Neural progenitor cell (in vitro differentiated cells): Measurements from ENCODE around the genes ARPIN and GDPGP1.

DNA sequence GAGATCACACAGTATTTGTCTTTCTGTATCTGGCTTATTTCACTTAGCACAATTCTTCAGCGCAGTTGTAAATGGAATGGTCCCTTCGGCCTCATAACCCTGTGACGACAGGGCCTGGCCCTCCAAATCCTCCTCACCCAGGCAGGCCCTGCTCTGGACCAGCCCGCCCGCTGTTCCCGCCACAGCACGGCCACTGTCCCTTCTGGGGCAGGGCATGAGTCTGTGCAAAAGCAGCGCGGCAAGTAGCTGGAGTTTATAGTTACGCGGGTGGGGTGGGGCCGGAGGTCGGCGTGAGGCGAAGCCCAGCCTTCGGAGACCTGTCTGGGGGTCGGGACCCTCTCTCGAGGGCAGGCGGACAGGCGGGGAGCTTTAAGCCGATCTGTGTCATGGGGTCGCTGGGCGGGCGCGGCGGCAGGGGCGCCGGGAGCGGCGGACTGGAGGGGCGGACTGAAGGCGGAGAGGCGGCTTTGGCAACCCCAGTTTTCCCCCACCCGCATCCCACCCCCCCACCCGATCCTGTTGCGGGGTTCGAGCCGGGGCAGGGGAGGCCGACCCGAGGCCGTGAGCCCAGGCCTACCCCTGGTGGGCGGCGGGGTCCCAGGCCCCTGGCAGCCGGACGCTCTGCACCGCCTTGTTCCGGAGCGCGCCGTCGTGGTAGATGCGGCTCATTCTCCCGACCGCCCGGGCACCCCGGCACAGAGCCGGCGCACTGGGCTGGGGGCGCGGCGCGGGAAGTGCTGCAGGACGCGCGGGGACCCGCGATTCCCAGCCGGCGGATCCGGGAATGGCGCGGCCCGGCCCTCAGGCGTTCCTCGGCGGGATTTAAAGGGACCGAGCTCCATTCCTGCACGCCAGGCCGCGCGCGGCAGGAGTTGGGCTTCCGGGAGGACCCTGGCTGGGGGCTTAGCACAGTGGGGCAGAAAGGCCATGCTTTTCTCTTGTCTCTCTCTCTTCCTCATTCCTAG lies at the start of gene ARPIN:
Gene ARPIN (minus strand): TSS at position 786 of the 965 bp plus-strand sequence.
- RAMPAGE, long total RNA = no peak

- RAMPAGE, long total RNA = no peak
Observed at GRCh38 chr15:90003082-90003624, 2.0 kb downstream of the ZNF710 start.

GRCh38 chr15:90075105-90076541 lies 26.6 kb downstream of the IDH2 start:
- RAMPAGE, long total RNA = no peak

DNA sequence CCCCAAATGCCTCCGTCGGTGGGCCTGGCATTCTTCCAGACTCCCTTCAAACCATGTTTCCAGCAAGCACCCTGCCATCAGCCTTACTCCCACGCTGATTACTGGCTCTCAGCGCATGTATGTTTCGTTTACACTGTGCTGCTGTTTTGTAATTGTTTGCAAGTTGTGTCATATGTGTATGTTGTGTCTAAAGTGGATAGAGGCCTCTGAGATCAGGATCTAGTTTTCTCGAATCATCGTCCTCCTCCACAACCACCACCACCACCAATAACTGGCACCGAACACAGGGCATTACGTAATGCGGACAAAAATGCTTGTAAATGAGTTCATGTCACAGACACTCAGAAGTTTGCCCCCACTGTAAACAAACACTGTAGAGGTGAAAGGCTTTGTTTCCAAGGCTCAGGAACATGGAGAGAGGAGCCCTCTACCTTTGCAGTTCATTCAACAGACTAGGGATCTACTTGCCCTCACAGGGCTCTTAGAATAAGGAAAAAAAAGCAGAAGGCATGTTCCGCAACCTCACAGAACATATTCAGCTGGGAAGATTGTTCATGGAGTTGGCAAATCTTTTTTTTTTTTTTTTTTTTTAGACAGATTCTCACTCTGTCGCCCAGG lies 46.1 kb upstream of the SEMA4B start:
- RAMPAGE, long total RNA = no peak

GRCh38 chr15:90184738-90185840 lies 16.0 kb upstream of the SEMA4B start:
- RAMPAGE, long total RNA = no peak

DNA sequence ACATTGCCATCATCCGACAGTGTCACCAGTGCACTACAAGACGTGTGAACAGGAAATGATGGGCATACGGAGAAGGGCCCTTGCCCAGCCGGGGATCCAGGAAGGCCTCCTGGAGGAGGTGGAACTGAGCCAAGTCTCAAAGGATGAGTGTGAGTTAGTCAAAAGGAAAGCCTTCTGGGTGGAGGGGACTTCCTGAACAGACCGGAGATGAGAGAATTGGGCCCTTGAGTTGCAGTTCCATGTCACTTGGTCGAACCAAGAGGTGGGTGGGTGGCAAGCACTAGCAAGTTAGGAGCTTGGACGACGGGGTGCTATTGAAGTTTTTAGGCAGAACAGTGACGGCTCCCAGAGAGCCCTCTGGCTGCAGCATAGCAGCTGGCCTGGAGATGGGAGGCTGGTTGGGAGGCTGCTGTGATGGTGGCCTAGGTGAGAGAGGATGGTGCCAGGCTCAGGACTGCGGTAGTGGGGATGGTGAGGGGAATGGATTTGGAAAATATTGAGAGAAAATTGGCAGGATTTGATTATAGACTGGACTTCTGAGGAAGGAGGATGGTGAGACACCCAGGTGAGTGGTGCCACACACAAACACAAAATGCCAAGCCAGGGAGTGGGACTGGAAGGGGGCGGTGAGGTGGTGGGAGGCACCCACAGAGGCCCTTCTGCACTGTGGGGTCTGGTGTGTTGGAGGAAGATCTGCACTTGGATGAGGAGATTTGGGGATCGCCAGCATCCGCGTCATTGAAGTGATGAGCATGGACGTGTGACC lies 8.7 kb downstream of the SEMA4B start:
- RAMPAGE, long total RNA = no peak

DNA sequence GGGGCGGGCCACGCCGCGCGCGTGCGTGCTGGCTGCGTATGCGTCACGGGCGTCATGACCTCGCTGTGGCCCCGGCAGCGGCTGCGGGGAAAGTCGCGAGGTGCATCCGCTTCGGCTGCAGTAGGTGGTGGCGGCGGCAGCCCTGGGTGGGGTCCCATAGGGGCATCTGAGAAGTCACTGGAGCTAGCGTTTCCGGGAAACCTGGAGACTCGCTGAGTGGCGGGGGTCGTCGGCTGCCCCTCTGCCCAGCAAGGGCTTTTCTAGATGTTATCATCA lies at the start of gene GDPGP1:
Gene GDPGP1 (plus strand): TSS at position 37 of the 276 bp plus-strand sequence.
- RAMPAGE, long total RNA = no peak

- RAMPAGE, long total RNA = no peak
Observed at GRCh38 chr15:90234449-90234966, 499 bp downstream of the GDPGP1 start.

GRCh38 chr15:90261686-90262209 lies 3.7 kb upstream of the NGRN start:
- RAMPAGE, long total RNA = no peak

GRCh38 chr15:90486764-90487234 lies 42.9 kb upstream of the CRTC3 start:
- RAMPAGE, long total RNA = no peak

GRCh38 chr15:90761951-90762649 lies 45.0 kb downstream of the BLM start:
- RAMPAGE, long total RNA = no peak

DNA sequence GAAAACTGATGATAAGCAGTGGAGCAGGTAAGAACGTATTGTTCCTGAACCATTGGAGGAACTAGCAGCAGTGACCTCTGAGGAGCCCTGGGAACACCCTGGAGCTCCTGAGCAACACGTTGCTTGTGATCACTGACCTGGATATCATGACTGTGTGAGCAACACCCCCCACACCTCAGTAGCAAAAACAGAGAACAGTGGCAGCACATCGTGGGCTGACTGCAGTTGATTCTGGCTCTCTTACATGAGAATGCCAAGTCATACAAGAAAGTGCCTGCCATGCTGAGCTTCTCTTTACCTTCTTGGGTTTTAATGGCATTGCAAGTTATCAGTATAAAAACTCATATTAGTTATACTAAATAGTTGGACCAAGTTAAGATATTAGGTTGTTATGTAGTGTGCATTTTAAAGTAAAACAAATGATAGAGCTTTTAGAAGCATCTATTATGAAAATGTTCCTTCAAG lies 73.0 kb downstream of the BLM start:
- RAMPAGE, long total RNA = no peak

DNA sequence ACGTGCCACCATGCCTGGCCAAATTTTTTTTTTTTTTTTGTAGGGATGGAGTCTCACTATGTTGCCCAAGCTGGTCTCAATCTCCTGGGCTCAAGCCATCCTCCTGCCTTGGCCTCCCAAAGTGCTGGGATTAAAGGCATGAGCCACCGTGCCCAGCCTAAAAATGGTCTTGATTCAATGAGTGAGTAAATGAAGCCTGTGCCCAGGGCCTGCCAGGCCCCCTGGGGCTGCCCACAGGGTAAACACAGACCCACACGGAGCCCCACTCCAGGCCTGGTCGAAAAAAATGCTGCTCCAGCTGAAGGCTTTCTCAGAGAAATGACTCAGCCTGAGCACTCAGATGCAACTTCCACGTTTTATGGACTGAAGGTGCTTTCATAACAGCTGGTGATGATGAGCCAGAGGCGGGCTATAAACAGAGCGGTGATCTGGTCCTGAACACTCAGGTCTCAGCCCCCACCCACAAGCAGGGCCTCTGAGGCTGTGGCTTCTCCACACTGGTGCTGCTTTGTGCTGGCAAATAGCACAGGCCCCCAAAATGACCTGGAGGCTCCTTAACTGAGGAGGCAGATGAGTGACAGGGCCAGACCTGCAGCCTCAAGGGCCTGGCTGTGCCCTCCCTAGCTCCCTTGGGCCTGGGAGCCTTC lies 23.3 kb upstream of the FURIN start:
- RAMPAGE, long total RNA = no peak

- RAMPAGE, long total RNA = no peak
Observed at GRCh38 chr15:90919692-90920388, 12.5 kb downstream of the HDDC3 start.

- RAMPAGE, long total RNA = no peak
Observed at GRCh38 chr15:90960631-90961834, 6.3 kb downstream of the RCCD1 start.

DNA sequence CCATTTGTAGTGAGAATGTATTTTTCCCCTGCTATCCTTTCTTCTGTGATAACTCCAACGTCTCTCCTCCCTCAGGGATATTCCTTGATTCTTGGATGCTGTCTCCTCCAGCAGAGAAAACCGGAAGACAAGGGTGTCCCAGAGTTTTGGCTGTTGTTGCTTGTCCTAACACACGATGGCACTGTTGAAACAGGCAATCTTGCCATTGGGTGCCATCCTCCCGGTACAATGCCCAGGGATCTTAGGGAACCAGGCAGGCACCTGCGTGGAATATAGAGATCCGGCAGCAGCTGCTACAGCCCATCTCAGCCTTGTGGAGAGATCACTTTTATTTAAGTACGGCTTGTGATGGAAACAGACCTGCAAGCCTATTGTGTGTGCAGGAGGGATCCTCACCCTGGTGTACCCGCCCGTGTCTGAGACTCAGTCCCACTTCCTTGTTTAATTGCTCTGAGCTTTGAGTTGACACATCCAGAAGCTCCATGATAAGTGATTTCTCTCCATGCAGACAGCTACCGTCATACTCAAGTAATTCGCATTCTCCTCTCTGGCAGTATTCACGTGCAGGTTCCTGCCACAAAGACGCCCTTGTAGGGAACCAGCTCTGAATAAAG lies 33.6 kb upstream of the VPS33B start:
- RAMPAGE, long total RNA = no peak

DNA sequence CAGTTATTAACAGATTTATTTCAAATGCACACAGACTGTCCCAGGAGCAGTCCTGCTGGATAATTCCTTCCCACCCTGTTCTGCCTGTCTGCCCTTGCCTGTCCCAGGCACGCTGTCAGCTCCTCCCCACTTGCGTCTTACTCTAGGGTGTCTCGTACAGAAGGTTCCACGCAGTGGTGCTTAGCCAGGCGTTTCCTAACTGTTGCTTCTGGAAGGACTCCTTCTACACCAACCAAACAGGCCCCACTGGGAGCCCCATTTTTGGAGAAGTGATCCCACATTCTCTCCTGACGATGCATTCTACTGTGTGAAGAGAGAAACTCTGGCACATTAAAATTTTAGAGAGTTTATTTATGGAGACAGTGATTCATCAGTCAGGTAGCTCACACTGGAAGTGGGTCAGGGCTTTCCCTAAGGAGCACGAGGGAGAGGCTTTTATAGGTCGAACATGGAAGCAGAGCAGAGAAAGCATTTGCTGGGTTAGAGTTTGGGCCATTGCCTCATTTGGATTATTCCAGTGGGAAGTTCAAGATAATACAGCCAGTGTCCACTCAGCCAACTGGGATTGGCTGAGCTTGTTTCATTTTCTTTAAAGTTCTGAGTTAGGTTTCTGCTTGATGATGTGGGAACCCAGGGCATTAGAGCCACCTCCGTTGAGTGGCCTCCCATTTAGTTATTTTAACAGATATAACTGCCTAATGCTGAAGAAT lies 164.1 kb downstream of the SV2B start:
- RAMPAGE, long total RNA = no peak

GRCh38 chr15:91368532-91368917 lies 268.5 kb downstream of the SV2B start:
- RAMPAGE, long total RNA = no peak

GRCh38 chr15:91941634-91942217 lies 88.2 kb downstream of the SLCO3A1 start:
- RAMPAGE, long total RNA = no peak

- RAMPAGE, long total RNA = no peak
Observed at GRCh38 chr15:92167395-92167661, 226.4 kb upstream of the ST8SIA2 start.